NT2/D1 (cell line): Measurements from ENCODE around the genes DEFB128, DEFB129, CSNK2A1, PSMF1 and SNPH.

DNA sequence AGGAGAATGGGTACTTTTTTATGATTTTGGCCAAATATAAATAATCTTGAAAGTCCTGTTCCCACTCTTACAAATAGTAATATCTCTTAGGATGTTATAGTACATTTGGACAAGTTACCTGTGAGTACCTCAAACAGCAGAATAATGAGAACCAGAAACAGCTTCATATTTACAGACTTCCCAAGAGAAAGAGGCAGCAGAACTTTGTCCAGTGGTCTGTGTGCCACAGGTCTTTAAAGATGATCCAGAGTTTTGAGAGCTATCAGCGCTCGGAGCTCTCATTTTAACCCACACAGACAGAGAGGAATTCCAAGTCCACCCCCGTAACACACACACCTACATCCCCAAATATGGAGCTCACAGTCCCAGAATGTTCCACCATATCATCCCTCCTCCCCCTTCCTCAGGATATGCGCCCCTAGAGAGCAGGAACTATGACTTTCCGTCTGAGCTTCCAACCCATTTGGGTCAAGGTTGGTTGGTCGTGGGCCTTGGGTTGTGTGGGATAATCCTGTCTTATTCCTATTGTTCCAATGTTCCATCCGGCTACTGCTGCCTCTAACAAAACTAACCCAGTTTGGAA lies at the start of gene DEFB128:
TSS of gene DEFB128 (minus strand) at position 255 of the 583 bp plus-strand sequence.
- RRBS, 2 experiments: no CpG with 5 or more reads among the region's 7 CpGs

GRCh38 chr20:226906-227333 lies at the start of gene DEFB129:
Gene DEFB129 (plus strand): TSS chr20:227258.
- RRBS, 2 experiments: no CpG with 5 or more reads among the region's 5 CpGs

GRCh38 chr20:300953-301697 lies 3.8 kb downstream of the ZCCHC3 start:
- RRBS, 2 experiments: no CpG with 5 or more reads among the region's 6 CpGs

DNA sequence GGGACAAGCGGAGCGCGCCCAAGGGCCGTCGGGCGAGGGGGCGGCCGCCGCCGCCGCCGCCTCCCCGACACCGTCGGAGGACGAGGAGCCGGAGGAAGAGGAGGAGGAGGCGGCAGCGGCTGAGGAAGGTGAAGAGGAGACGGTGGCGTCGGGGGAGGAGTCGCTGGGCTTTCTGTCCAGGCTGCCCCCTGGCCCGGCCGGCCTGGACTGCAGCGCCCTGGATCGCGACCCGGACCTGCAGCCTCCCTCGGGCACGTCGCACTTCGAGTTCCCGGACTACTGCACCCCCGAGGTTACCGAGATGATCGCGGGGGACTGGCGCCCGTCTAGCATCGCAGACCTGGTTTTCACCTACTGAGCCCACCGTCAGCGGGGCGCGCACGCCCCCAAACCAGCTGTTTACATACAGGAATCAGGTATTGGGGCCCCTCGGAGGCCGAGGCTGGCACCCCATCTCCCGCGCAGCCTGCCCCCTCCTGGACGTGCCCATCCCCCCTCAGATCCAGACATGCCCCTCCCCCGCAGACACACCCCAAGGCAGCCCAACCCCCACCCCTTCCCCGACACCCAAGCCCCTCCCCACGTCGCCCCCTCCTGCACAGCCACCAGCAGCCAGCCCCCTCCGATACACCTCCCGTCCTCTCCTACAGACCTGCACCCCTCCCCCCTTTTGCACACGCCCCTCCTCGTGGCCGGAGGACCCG lies 1.3 kb downstream of the SOX12 start:
- RRBS, 2 experiments: under 1 to 1% methylated on average over 9 to 19 of the region's 61 CpGs

GRCh38 chr20:370268-370661 lies 10.3 kb upstream of the TRIB3 start:
- RRBS, 2 experiments: no CpG with 5 or more reads among the region's 9 CpGs

DNA sequence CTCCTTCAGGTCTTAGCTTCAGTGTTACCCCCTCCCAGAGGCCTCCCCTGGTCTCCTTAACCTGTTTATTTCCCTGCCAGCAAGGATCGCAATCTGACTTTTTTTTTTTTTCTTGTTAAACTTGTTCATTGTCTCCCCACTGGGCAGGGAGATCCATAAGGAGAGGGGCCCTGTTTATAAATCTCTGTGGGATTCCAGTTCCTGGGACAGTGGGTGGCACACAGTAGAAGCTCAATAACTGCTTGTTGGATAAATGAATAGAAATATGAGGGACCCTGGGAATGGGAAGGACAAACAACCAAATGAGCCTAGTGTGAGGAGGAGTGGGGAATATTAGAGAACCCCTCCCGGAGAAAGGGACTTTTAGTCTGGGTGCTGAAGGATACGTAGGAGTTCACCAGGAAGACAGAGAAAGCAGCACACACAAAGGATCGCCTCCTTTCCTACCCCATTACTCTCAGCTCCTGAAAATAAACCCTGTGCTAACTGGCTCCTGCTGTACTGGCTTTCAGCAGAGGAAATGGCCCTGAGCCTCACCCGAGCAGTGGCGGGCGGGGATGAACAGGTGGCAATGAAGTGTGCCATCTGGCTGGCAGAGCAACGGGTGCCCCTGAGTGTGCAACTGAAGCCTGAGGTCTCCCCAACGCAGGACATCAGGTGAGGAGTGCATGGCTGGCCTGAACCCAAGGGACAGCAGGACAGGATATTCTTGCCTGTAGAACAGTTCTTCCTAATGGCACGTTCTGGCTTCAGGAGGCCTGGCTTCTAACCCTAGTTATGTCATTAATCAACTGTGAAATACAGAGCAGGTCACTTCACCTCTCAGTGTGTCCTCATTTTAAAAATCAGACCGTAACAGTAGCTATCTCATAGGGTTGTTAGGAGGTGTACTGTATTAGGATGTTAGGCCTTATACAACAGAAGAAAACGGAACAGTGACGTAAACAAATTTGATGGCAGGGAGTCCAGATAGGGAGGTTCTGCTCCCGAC lies 1.6 kb downstream of the RBCK1 start:
- RRBS, 2 experiments: no CpG with 5 or more reads among the region's 14 CpGs

DNA sequence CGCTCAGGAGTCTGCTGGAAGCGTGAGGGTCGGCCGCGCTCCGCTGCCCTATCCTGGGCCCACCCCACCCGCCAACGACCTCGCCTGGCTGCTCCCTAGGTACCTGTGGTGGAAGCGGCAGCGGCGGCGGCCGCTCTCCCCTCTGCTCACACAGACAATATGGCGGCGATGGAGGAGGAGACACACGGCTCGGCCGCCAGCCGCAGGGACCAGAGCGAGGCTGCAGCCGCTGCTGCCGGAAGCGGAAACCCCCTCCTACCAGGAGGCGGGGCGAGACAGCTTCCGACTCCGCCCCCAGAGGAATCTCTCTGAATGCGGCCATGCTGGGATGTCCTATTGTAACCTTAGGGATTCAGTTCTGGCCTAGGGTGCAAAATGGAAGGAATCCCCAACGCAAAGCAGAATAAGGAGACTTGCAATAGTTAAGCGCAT lies at the start of gene CSNK2A1:
TSS of gene CSNK2A1 (minus strand) at position 222 of the 432 bp plus-strand sequence.
- RRBS, 2 experiments: no CpG with 5 or more reads among the region's 31 CpGs

DNA sequence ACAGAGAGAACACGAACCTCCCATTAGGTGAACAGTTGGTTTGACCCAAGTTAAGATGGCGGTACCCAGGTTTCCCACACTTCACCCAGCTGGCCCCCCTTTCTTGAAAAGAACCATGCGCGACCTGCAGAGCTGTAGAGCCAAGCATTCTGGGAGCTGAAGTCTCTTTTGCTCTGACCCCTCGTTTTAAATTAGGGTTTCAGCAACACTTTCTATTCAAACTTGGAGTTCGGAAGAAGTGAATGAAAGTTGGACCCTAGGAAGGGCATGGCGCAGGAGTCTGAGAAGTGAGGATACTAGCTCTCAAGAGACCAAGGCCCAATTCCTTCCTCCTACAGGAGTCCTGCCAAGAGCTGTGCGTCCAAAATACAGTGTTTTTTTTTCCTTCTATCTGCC lies 437 bp upstream of the CSNK2A1 start:
- RRBS, 2 experiments: no CpG with 5 or more reads among the region's 8 CpGs

- RRBS, 2 experiments: no CpG with 5 or more reads among the region's 21 CpGs
These were observed 24.6 kb upstream of the CSNK2A1 start for GRCh38 chr20:568081-568652.

GRCh38 chr20:821185-821409 lies 12.4 kb upstream of the FAM110A start:
- RRBS, 2 experiments: no CpG with 5 or more reads among the region's 2 CpGs

DNA sequence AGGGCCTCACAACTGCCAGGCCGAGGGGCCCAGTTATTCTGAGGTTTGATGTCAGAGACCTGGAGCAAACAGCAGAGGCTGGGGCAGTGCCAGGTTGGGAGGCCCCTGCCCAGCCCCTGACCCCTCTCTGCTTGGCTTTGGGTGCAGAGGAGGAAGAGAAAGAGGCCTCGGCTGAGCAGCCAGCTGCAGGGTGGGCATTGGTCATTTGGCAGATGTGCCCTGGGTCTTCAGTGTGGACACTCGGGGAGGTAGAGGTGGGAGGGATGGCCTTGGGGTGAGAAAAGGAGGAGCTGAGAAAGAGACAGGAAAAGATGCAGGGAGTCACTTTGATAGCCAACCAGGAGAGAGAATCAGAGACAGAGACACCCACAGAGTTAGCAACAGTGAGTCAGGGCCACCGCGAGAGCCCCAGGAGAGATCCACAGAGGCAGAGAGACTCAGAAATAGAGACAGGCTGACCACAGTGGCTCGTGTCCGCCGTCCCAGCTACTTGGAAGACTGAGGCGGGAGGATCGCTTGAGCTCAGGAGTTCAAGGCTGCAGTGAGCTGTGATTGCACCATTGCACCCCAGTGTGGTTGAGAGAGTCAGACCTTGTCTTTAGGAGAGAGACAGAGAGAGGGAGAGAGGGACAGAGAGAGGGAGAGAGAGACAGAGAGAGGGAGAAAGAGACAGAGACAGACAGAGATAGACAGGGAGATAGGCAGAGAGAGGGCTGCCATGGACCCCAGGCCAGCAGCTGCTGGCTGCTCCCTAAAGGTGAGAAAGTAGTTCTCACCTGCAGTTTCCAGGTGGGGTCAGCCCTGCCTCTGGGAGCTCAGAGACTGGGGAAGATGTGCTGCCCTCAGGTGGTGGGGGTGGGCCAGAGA lies 4.7 kb downstream of the ANGPT4 start:
- RRBS, 2 experiments: no CpG with 5 or more reads among the region's 10 CpGs

GRCh38 chr20:1118534-1119674 lies at the start of gene PSMF1:
Gene PSMF1 (plus strand): TSS chr20:1118602.
- RRBS, 2 experiments: 1 to 2% methylated on average over 23 to 27 of the region's 60 CpGs

DNA sequence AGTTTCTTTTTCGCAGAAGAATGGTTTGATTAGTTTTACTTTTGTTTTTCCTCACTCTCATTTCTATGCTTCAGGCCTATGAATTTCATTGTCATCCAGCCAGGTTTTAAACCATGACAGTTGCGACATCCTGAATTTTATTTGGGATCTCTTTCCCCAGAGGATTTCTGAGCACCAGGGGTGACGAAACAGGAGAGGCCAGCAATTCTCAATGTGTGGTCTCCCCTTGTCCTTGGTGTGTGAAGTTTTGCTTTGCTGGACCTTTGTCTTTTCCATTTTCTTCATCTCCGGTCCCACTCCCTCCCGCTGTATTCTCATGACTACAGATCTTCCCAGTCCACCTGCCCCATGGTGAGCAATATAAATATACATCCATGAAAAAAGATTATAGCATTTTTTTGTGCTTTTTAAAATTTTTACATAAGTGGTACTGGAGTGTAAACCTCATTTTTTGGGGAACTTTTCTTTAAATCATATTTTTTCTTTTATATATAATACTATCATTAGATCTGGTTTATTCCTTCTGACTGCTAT lies 4.7 kb downstream of the PSMF1 start:
- RRBS, 2 experiments: no CpG with 5 or more reads among the region's 5 CpGs

DNA sequence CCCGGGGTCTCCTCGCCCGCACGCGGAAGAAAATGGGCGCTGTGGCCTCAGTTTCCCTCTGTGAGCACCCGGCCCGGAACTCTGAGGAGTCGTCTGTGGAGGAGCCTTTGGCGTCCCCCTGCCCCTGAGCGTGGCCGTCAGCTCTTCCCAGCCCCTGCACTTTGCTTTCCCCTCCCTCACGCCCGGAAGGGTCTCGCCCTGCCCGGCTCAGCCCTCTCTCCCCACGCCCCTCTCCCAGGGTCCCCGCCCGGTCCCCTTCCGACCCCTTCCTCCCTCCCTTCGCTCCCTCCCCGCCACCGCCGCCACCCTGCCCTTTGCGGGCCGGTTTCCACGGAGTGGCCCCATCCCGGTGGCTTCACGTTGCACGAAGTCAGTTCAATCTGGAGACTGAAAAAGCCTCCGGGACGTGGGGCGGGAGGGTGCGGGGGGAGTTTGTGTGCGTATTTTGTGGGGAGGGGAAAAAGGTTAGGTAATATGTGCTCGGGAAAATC lies 540 bp downstream of the RAD21L1 start:
- RRBS, 2 experiments: 1% methylated on average over 21 to 23 of the region's 36 CpGs

DNA sequence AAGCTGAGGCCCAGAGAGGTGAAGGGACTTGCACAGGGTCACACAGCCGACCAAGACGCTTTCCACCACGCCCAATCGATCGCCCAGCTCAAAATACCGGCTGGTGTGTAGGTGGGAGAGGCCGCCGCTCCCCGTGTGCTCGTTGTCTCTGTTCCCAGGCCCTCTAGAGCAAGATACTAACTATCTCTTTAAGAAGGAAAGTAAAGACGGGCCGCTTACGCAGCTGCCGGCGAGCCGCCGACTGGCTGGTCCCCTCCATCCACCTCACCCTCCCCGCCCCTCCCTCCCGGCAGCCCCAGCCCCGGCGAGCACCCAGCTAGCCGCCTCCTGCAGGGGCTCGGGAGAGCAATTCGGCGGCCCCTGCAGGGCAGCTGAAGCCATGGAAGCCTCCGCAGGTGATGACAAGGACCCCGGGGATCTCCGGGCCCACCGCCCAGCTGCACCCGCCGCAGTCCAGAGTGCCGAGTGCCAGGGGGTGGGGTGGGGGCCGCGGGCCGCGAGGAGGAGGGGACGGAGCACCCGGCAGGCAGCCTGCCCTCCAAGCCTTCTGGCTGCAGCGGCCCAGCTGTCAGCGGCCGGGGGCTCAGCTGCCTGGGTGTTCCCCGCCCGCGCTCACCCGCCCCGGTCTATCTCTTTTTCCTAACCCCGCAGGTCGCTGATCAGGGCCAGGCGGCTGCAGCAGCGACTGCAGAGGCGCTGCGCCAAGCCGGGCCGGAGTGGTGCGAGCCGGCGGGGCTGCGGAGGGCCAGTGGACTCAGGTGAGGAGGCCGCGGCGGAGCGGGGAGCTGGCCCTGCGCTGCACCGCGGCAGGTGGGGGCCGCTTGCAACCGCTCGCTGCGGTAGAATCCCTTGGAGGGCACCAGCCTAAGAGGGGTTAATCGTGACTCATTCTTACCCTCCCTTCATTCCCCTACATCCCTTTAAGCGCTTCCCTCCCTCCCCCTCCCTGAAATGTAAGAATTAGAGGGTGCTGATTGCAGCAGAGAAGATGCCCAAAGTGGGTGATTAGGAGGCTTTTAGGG lies at the start of gene SNPH:
TSS of gene SNPH (plus strand) at position 292 of the 1,022 bp plus-strand sequence.
- RRBS, 2 experiments: under 1 to 2% methylated on average over 30 to 35 of the region's 71 CpGs

DNA sequence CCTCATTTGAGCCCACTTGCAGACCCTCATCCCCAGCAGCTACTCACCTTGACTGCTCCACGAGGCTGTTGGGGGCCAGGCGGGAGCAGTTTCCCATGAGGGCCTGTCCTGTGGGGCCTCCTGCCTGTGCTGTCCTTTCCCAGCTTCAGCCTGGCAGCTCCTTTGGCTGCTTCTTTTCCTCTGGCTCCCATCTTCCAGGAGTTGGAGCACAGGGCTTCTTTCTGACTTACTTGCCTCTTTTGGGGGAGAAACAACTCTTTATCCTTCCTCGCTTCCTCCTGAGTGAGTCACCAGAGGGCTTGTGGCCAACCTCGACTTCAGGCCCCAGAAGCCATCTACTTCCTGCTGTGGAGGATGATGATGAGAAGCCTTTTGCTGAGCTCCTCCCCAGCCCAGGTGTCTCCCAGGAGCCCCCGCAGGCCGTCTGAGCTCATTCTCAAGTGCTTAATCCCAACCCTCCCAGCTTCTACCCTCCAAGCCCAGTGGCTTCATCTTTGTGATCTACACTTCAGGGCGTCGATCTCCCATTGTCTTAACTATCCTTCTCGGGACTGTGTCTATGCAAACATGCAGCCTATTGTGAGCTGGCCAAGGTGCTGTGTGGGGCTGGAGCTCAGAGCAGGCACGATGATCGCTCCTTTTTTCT lies 28.0 kb downstream of the SDCBP2 start:
- RRBS, 2 experiments: no CpG with 5 or more reads among the region's 11 CpGs

GRCh38 chr20:1329933-1330569 lies 1.1 kb upstream of the SDCBP2 start:
- RRBS, 2 experiments: no CpG with 5 or more reads among the region's 5 CpGs

DNA sequence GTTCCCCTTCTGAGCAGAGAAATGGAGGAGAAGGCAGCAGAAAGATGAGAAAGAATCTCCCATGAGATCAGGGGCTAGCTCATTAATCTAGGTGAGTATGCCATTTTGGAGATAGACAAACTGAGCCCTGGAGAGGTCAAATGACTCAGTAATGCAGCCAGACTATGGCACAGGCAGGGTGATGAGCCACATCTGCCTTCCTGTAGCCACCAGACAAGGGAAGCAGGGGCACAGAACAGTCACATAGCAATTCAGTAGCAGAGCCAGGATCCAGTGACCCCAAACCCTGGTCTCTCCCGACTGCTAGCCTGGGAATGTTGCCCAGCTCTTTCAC lies 7.2 kb upstream of the SDCBP2 start:
- RRBS, 2 experiments: no CpG with 5 or more reads among the region's 1 CpG

DNA sequence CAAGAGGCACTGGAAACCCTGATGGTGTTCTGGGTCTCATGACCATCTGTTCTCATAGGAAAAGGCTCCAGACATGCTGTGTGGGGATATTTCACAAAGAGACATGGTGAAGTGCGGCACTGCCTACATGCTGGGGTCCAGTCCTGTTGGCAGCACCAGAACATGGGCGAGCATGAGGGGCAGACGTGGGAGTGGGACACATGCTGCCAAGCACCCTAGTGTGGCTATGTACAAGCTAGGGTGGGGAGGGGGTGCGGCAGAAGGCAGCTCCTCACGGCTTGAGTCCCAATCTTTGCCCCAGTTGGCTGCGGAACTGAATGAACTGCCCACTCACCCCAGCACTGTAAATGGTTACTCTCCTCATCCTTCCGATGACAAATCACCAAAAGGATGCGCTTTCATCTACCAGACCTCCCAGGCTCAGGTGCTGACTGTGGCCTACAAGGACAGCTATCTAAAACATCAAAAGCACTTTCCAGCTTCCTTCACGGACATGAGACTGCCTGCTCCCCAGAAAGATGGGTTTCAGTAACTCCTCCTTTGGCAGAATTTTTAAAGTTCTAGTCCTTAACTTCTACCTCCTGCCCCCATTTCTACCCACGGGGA lies 1.8 kb downstream of the FKBP1A start:
- RRBS, 2 experiments: no CpG with 5 or more reads among the region's 10 CpGs

DNA sequence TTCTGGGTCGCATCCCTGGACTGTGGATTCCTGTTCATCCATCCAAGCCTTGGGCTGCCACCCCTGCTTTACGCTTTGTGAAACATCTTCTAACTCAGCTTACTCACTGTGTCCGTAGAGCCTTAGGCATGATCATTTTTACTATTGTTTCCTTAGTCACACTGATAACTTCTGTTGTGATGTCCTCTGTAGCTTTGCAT lies 8.5 kb upstream of the FKBP1A start:
- RRBS, 2 experiments: no CpG with 5 or more reads among the region's 3 CpGs